Heart left ventricle (tissue), 7 donors: ENCODE data around the genes ZNF317, OR7D4, COL5A3, S1PR2 and PDE4A.

DNA sequence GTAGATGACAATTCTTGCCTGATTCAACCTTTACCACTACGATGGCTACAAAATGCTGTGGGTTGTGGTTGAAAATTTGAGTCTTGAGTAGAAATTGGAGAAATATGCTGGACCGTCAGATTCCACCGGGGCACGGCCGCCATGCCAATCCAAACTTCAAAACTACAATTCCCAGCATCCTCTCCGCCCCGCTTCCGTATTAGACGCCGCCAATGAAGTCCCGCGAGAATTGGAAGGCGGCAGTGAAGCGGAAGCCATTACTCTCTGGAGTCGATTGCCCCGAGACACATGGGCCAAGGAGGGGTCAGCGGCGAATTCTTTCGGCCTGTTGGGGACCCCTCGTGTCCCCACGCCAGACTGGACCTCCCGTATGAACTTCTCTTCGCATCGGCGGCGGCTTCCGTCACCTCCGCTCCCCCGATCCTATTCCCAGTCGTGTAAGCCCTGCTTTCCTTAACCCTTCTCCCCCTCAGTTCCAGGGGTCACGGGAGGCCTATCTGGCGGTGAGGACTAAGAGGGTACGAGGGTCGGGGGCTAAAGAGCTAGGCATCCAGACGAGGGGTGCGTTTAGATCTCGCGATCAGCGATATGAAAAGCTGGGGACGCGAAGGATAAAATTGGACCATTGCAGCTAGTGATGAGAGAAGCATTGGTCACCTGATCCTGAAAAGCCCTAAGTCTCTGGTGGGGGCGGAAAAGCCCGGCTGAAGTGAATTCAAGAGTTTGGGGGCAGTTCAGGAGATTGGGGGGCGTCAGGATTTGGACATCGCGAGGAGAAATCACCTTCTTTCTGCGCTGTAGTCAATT is at the start of gene ZNF317:
TSS of gene ZNF317 (plus strand) at position 242 of the 807 bp plus-strand sequence.
- PRO-cap, 6 experiments = peak in 6 of 6 experiments; most common plus-strand start position 242 of the sequence (in 6); most common minus-strand start position 157 of the sequence (in 5)
- RAMPAGE, long total RNA, 2 experiments = no peak in any of the 2 experiments
- RRBS = no CpG with 5 or more reads among the region's 47 CpGs

DNA sequence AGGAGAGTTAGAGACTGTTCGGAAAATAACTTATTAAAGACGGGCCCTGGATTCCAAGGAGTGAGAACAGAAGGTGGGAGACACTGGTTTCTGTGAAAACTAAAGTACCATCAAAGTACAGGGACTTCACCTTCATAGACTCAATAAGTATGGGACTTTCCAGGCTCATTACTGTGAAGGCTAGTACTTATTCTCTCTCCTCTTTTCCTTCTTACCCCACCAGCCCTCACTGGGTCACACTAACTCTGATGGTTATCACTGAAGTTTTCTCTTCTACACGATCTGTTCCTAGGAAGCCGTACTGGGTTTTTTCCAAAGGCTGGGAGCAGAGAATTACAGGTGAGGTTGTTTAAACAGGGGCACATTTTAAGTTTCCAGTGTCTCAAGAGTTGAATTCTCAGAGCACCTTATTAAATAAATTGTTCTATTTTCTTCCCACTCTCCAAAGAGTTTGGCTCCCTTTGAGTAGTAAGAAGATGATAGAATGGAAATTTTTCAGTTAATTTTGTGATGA is at the start of gene OR7D4:
TSS of gene OR7D4 (minus strand) at position 297 of the 514 bp plus-strand sequence.
- PRO-cap, 6 experiments = no peak in any of the 6 experiments
- RAMPAGE, long total RNA, 2 experiments = no peak in any of the 2 experiments
- RRBS = no CpG with 5 or more reads among the region's 4 CpGs

GRCh38 chr19:9792621-9793522 is 24.3 kb upstream of the ZNF846 start:
- PRO-cap, 6 experiments = peak in 6 of 6 experiments; most common plus-strand start chr19:9792874 (in 3); most common minus-strand start chr19:9793180 (in 1)
- RAMPAGE, long total RNA, 2 experiments = start-site peak on the minus strand in 1 of 2 experiments, at chr19:9793180-9793235 at its widest, 10 reads per replicate
- RRBS = 2% methylated on average over 12 of the region's 75 CpGs

- PRO-cap, 6 experiments = peak in 6 of 6 experiments; most common plus-strand start chr19:10010704 (in 2); most common minus-strand start chr19:10010504 (in 6)
- RAMPAGE, long total RNA, 2 experiments = no peak in any of the 2 experiments
- RRBS = 2% methylated on average over 12 of the region's 54 CpGs
Measured at GRCh38 chr19:10010062-10010845, at the start of gene COL5A3. Gene COL5A3, minus strand, starts transcription at chr19:10010504.

DNA sequence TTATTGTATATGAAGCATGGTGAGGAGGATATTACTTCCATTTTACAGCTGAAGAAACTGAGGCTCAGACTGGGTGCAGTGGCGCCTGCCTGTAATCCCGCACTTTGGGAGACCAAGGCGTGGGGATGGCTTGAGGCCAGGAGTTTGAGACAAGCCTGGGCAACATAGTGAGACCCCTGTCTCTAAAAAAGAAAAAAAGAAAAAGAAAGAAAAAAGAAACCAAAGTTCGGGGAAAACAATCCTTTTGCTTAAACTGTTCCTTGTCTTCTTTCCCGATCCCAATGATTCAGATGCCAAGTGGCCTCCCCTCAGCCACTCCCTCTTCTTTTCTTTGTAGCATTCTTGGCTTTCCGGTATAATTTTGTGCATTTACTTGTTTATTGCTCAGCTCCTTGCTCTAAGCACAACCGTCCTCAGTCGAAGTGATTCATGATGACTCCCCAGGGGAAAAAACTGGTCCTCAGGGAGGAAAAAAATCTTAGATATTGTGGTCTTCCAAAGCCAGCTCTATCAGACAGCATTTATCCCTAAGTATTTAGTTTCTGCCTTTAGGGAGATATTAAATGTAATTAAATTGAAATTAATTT is 1.0 kb upstream of the EIF3G start:
- PRO-cap, 6 experiments = no peak in any of the 6 experiments
- RAMPAGE, long total RNA, 2 experiments = no peak in any of the 2 experiments
- RRBS = no CpG with 5 or more reads among the region's 8 CpGs

GRCh38 chr19:10177062-10177789 is 17.5 kb downstream of the DNMT1 start:
- PRO-cap, 6 experiments = no peak in any of the 6 experiments
- RAMPAGE, long total RNA, 2 experiments = no peak in any of the 2 experiments
- RRBS = no CpG with 5 or more reads among the region's 9 CpGs

DNA sequence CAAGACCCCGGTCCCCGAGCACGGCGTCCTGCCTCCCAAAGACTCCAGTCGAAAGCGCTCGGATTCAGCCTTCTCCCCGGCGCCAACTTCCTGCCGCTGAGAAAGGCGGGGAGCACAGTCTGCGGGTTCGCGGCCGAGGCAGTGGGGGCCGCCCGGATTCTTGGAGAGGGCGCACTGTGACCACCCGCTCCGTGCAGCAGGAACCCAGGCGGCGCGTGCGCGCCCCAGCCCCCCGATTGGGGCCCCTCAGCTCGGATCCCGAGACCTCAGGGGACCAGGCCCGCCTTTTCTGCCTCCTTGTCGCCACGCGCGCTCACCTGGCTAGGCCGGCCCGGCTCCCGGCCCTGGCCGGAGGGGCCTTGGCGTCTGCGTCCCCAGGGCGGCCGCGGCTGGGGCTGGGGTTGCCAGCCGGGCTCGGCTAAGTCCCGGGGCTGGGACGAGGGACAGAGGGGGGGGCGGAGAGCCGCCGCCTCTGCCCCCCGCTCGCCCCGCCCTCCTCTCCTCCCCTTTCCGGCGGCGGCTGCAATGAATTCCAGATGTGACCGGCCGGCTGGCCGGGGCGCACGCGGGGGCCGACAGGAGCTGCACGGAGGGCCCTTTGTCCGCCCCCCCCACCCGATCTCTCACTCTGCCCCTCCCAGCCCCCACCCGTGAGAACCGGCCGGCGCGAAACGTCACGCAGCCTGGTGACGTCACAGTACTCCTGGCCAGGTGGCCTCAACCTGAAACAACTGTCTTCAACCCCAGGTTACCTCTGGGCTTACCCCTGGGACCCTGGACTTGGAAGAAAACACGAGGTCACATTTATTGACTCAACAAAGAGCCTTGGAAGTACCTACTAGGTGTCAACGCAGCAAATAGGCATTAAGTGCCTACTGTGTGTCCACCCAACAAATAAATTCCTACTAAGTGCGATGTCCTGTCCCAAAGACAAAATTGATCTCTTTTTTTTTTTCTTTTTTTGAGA is at the start of gene S1PR2:
TSS of gene S1PR2 (minus strand) at position 445 of the 967 bp plus-strand sequence.
- PRO-cap, 6 experiments = peak in 6 of 6 experiments; most common plus-strand start position 535 of the sequence (in 6); most common minus-strand start position 397 of the sequence (in 3)
- RAMPAGE, long total RNA, 2 experiments = no peak in any of the 2 experiments
- RRBS = 1% methylated on average over 37 of the region's 76 CpGs

DNA sequence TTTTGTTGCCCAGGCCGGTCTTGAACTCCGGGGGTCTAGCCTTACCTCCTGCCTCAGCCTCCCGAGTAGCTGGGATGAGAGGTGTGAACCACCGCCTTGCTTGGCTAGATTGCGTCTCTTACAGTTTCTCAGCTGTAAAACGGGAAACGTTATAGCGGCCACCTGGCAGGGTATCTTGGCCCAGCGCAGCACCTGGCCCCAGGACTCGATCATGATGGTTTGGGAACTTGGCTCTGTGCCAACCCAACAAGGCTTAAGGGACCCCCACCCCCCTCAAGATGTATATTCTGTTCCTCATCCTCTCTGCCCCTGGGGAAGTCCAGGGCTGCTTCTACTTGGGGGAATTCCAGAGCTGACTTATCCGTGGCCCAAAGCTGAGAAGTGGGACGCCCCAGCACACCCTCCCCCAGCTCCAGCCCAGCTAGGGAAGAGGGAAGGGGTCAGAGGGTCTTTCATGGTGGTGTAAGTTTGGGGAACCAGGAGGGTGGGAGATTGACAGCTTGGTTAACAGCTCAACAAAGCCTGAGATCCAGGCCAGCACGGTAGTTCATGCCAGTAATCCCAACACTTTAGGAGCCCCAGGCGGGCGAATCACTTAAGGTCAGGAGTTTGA is 659 bp downstream of the ICAM1 start:
- PRO-cap, 6 experiments = no peak in any of the 6 experiments
- RAMPAGE, long total RNA, 2 experiments = no peak in any of the 2 experiments
- RRBS = no CpG with 5 or more reads among the region's 15 CpGs

DNA sequence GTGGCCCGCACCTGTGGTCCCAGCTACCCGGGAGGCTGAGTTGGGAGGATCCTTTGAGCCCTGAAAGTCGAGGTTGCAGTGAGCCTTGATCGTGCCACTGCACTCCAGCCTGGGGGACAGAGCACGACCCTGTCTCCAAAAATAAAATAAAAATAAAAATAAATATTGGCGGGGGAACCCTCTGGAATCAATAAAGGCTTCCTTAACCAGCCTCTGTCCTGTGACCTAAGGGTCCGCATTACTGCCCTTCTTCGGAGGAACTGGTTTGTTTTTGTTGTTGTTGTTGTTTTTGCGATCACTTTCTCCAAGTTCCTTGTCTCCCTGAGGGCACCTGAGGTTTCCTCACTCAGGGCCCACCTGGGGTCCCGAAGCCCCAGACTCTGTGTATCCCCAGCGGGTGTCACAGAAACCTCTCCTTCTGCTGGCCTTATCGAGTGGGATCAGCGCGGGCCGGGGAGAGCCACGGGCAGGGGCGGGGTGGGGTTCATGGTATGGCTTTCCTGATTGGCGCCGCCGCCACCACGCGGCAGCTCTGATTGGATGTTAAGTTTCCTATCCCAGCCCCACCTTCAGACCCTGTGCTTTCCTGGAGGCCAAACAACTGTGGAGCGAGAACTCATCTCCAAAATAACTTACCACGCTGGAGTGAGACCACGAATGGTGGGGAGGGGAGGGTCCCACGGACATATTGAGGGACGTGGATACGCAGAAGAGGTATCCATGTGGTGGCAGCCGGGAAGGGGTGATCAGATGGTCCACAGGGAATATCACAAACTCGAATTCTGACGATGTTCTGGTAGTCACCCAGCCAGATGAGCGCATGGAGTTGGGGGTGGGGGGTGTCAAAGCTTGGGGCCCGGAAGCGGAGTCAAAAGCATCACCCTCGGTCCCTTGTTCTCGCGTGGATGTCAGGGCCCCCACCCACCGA is 1.2 kb upstream of the ICAM5 start:
- PRO-cap, 6 experiments = no peak in any of the 6 experiments
- RAMPAGE, long total RNA, 2 experiments = no peak in any of the 2 experiments
- RRBS = 3% methylated on average over 2 of the region's 38 CpGs

GRCh38 chr19:10291057-10291727 is 1.4 kb downstream of the ICAM5 start:
- PRO-cap, 6 experiments = peak in 4 of 6 experiments; most common plus-strand start chr19:10291487 (in 4); most common minus-strand start chr19:10291350 (in 4)
- RAMPAGE, long total RNA, 2 experiments = no peak in any of the 2 experiments
- RRBS = 1% methylated on average over 29 of the region's 67 CpGs

DNA sequence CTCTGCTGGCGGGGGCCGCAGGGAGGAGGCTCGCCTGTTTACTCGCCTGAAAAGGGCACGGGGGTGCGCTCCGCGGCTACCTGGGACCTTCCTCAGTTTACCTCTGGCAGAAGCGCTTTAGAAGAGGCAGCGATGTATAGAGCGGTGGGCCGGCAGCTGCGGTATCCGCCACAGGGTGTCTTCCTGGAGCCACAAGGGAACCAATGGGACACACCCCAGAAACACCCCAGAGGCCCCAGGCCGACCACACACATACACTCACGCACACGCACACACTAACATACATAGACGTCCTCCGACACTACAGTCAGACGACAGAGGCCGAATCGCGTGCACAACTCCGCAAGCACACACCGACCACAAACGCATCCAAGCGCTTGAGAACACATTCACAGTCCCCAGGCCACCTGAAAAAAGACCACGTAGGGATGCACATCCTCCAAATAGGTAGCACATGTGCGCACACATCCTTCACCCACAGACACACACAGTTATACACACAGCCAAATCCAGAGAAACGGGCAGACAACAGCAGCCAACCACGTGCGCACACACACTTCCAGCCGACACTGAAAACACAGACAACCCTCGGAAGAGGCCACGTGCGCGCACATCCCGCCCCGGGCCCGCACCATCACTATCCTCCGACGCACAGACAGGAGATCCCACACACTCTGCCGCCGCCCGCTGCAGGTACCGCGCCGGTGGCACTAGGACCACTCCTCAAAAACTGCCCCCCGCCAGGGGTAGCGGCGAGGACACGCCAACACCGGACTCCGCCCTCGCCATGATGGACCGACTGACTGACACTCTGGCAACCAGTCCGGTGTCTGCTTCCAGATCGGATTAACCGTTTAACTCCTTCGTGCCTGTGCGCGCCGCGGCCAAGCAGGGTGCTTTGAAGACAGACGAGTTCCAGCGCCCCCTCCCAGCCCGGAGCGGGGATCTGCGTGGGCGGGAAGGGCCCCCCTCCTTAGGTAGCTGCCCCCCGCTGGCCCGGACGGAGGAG is 619 bp upstream of the PDE4A start:
- PRO-cap, 6 experiments = no peak in any of the 6 experiments
- RAMPAGE, long total RNA, 2 experiments = no peak in any of the 2 experiments
- RRBS = 2% methylated on average over 29 of the region's 73 CpGs

DNA sequence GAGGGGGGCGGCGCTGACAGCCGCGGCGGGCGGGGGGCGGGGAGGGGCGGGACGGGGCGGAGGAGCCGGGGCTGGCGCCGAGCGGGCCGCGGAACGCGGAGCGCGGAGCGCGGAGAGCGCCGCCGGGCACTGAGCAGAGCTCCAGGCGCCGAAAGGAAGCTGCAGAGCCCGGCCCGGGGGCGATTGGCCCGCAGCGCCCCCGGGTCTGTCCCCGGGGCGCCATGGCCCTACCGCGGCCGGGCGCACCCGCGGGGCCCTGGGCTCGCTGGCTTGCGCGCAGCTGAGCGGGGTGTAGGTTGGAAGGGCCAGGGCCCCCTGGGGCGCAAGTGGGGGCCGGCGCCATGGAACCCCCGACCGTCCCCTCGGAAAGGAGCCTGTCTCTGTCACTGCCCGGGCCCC is at the start of gene PDE4A:
TSS of gene PDE4A (plus strand) at position 115 of the 399 bp plus-strand sequence.
- PRO-cap, 6 experiments = no peak in any of the 6 experiments
- RAMPAGE, long total RNA, 2 experiments = no peak in any of the 2 experiments
- RRBS = 1% methylated on average over 30 of the region's 52 CpGs

DNA sequence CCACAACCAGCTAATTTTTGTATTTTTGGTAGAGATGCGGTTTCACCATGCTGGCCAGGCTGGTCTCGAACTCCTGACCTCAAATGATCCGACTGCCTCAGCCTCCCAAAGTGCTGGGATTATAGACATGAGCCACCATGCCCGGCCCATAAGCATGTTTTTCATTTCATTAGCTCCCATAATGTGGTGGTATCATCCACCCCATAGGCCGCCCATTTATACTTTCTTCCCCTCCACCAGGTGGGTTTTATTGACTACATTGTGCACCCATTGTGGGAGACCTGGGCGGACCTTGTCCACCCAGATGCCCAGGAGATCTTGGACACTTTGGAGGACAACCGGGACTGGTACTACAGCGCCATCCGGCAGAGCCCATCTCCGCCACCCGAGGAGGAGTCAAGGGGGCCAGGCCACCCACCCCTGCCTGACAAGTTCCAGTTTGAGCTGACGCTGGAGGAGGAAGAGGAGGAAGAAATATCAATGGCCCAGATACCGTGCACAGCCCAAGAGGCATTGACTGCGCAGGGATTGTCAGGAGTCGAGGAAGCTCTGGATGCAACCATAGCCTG is 36.4 kb downstream of the KEAP1 start:
- PRO-cap, 6 experiments = no peak in any of the 6 experiments
- RAMPAGE, long total RNA, 2 experiments = no peak in any of the 2 experiments
- RRBS = no CpG with 5 or more reads among the region's 15 CpGs

- PRO-cap, 6 experiments = no peak in any of the 6 experiments
- RAMPAGE, long total RNA, 2 experiments = no peak in any of the 2 experiments
- RRBS = 15% methylated on average over 10 of the region's 65 CpGs
Measured at GRCh38 chr19:10513882-10514460, 3.3 kb downstream of the S1PR5 start.

DNA sequence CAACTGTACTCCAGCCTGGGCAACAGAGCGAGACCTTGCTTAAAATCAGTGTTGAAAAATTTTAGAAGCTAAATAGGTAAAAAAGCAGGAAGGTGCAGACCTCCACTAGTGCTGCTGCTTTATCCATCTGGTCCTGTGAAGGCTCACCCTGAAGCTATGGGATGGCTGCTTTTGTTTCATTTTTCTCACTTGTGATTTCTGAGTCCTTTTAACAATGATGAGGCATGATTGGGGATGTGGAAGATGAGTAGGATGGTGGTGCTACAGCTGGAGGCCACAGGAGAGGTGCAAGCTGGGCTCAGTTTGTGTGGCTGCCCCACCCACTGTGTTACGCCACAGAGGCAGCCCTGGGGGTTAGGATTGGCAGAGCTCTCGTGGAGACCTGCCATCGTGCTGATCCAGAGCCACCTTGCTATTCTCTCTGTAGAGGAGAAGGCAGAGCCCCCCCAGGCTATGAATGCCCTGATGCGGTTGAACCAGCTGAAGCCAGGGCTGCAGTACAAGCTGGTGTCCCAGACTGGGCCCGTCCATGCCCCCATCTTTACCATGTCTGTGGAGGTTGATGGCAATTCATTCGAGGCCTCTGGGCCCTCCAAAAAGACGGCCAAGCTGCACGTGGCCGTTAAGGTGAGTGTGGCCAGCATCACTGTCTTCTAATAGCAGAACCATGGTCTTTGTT is 19.5 kb upstream of the QTRT1 start:
- PRO-cap, 6 experiments = no peak in any of the 6 experiments
- RAMPAGE, long total RNA, 2 experiments = no peak in any of the 2 experiments
- RRBS = no CpG with 5 or more reads among the region's 10 CpGs

DNA sequence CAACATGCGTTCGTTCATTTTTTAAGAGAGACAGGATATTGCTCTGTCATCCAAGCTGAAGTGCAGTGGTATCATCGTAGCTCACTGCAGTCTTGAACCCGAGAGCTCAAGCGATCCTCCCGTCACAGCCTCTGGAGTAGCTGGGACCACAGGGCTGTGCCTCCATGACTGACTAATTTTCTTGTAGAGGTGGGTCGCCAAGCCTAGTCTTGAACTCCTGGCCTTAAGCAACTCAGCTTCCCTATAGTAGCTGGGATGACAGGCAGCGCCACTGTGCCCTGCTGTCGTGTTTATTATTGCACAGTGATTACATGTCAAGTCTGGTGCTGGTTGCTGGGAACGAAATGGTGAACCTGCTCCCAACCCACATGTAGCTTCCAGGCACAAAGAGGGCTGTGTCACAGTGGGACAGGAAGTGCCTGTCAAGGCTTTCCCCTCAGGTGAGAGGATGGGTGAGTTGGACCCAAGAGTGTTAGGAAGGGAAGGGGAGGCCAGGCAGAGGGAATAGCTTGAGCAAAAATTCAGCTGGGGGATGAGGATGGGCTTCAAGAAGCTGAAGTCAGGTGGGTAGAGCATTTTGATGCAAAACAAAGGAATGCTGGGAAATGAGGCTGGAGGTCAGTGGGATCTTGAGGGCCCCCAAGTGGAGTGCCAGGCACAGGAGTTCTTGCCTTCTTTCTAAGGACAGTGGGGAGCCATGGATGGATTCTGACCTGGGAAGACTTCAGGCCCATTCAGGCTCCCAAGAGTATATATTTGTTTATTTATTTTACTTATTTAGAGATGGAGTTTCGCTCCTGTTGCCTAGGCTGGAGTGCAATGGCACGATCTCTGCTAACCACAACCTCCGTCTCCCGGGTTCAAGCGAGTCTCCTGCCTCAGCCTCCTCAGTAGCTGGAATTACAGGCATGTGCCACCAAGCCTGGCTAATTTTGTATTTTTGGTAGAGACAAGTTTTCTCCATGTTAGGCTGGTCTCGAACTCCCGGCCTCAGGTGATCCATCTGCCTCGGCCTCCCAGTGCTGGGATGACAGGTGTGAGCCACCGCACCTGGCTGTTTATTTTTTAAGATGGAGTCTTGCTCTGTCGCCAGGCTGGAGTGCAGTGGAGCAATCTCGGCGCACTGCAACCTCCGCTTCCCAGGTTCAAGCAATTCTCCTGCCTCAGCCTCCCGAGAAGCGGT is 8.4 kb upstream of the QTRT1 start:
- PRO-cap, 6 experiments = no peak in any of the 6 experiments
- RAMPAGE, long total RNA, 2 experiments = no peak in any of the 2 experiments
- RRBS = no CpG with 5 or more reads among the region's 25 CpGs

GRCh38 chr19:10694312-10695423 is 6.6 kb upstream of the QTRT1 start:
- PRO-cap, 6 experiments = no peak in any of the 6 experiments
- RAMPAGE, long total RNA, 2 experiments = no peak in any of the 2 experiments
- RRBS = no CpG with 5 or more reads among the region's 29 CpGs

GRCh38 chr19:10727870-10728253 is 10.0 kb downstream of the DNM2 start:
- PRO-cap, 6 experiments = no peak in any of the 6 experiments
- RAMPAGE, long total RNA, 2 experiments = no peak in any of the 2 experiments
- RRBS = 69% methylated on average over 5 of the region's 8 CpGs

DNA sequence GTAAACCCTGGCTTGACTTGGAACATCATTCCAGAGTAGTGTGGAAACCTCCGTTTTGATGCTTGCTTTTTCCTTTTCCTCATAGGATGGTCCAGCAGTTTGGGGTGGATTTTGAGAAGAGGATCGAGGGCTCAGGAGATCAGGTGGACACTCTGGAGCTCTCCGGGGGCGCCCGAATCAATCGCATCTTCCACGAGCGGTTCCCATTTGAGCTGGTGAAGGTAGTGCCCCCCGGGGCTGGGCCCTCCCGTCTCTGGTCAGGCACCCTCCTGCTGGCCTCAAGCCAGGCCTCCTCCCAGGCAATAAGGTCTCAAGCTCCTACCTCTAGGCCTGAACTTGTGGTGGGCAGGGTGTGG is 42.4 kb downstream of the TMED1 start:
- PRO-cap, 6 experiments = no peak in any of the 6 experiments
- RAMPAGE, long total RNA, 2 experiments = no peak in any of the 2 experiments
- RRBS = 94% methylated on average over 7 of the region's 10 CpGs

DNA sequence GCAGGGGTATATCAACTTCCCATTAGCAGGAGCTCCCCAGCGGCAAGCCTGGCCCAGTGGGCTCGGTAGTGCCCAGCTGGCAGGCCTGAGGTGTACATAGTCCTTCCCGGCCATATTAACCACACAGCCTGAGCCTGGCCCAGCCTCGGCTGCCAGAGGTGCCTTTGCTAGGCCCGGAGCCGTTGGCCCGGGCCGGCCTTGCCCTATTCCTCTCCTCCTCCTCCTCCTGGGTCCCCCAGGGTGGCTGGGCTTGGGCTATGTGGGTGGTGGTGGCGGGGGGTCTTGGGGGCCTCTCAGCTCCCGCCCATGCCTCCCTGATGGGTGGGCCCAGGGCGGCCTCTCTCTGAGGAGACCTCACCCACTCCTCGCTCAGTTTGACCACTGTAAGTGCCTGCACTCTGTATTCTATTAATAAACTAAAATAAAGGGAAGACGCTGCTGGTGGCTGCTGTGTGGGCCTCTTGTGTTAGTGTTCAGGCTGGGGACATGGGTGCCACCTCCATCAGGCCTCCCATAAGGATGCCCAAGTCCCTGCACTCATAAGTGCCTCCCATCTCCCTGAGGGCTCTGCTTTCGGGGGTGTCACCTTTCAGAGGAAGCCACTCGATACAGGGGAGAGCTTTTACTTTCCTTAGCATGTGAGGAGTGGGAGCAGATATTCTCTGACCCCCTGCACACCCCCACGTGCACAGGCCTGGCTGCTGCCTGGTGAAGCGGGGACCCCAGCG is 4.4 kb downstream of the TMED1 start:
- PRO-cap, 6 experiments = no peak in any of the 6 experiments
- RAMPAGE, long total RNA, 2 experiments = no peak in any of the 2 experiments
- RRBS = 52% methylated on average over 3 of the region's 18 CpGs